ReNcell CX (cell line): ENCODE measurements around a stretch of chr10.

- PRO-cap: no peak
Observed at GRCh38 chr10:75528067-75529128, 97.0 kb downstream of the LRMDA start.

DNA sequence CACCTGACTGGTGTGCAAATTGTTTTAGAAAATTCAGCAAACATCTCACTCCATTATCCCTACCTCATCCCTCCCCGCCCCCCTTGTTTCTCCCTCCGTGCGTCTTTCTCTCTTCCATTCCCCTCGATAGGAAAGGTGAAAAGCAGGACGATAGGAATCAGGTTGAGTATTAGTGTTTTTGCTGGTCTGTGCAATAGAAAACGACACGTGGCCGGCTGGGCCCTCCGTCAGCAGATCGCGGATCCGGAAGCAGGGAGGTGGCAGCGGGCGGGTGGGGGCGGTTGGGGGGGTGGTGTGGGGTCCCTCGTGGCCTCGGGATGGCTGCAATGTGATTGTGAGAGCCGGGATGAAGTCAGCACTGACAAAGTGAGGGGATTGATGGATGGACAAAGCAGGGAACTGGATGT is 280.7 kb downstream of the LRMDA start:
- PRO-cap: no peak

DNA sequence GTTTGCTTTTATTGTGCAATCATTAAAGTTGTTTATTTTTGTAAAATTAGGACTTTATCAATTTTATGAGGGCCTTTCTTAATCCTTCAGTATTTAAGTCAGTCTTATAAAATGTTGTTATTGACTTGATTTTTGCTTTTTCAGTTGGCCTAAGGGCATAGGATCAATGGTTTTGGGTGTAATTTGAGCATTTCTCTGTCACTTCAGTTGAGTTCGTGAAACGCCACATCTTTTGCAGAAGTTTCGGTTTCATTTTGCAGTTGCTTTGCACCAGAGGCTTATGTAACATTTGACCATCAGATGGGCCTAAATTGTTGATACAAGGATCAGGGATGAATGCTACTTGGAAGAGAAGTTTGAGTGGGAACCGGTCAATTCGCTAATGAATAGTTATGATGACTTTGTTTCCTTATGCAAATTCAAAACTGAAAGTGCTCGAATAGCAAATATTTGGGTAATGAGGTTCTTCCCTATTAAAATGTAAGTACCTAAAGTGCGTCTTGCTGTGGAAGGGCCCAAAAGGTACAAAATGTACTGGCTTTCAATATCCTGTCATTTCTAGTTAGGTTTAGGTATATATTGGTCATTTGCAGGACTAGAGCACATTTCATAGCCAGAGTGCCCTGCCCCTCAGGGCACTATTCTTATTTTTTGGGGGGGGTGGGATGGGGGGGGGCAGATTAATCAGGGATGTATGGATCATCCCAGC is 340.9 kb downstream of the LRMDA start:
- PRO-cap: no peak

GRCh38 chr10:75788360-75788819 is 357.0 kb downstream of the LRMDA start:
- PRO-cap: no peak

DNA sequence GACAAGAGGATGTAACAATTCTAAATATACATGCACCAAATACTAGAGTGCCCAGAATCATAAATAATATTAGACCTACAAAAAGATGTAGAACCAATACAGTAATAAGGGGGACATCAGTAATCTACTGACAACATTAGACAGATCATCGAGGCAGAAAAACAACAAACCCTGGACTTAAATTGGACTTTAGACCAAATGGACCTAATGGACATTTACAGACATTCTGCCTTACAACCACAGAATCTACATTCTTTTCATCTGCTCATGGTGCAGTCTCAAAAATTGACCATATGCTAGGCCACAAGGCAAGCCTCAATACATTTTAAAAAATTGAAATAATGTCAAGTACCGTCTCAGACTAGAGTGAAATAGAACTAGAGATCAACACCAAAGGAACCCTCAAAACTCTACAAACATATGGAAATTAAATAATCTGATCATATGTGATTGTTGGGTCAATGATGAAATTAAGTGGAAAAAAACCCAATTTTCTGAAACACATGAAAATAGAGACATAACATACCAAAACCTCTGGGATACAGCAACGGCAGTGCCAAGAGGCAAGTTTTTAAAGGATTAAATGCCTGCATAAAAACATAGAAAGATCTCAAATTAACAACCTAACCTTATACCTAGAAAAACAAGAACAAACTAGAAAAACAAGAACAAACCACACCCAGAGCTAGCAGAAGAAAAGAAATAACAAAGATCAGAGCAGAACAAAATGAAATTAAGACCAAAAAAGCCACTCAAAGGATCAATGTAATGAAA is 388.7 kb downstream of the LRMDA start:
- PRO-cap: no peak

- PRO-cap: unidirectional peak, plus-strand start at chr10:76083278
Observed at GRCh38 chr10:76082982-76083453, 651.6 kb downstream of the LRMDA start.

- PRO-cap: no peak
Observed at GRCh38 chr10:76324315-76324712, 892.9 kb downstream of the LRMDA start.

DNA sequence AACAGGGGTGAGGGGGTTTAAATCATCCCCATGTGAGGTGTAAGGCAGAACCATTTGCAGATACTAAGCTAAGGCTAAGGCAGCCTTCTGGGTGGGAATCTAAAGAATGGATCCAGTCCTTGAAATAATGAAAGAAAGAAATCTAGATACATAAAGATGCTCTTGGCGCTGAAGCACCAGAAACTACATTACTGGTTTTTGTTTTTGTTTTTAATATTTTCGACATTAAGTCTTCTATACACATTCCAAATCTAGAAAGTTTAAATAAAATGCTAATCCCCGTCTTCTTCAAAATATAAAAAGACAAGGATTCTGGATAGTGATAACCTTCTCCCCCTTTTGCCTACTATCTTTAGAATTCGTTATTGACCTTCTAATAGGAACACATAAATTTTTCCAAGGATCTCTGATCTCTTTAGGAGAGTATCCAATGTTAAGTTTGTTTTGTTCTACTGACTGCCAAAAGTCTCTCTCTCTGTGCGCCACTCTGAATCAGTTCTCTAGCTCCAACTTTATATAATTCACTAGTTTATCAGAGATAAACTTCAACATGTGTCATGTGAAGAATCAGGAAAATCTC is 615.8 kb downstream of the KCNMA1 start:
- PRO-cap: no peak

DNA sequence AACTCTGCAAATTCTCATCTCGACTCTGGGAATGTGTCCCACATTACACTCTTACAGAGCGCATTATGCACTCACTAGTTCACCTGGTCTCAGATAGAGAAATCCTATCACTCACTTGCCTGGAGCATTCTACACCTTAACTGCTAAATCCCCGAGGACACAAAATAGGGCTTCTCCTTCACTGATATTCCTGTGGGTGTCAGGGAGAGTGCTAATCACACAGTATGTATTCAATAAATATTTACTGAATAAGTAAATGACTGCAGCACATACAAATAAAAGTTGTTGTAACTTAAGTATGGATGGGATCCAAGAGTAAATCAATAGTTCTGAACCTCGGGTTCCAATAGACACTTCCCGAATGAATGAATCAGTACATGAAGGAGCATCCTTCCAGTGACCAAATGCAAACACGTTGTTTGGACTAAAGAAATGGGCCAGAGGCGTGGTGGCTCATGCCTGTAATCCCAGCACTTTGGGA is 559.0 kb downstream of the KCNMA1 start:
- PRO-cap: no peak

- PRO-cap: no peak
Observed at GRCh38 chr10:77160488-77161209, 477.0 kb downstream of the KCNMA1 start.

- PRO-cap: no peak
Observed at GRCh38 chr10:77296476-77297182, 341.0 kb downstream of the KCNMA1 start.

GRCh38 chr10:77552101-77552636 is 85.4 kb downstream of the KCNMA1 start:
- PRO-cap: no peak

GRCh38 chr10:77554881-77555522 is 82.6 kb downstream of the KCNMA1 start:
- PRO-cap: no peak

- PRO-cap: no peak
Observed at GRCh38 chr10:77590911-77591275, 46.7 kb downstream of the KCNMA1 start.

DNA sequence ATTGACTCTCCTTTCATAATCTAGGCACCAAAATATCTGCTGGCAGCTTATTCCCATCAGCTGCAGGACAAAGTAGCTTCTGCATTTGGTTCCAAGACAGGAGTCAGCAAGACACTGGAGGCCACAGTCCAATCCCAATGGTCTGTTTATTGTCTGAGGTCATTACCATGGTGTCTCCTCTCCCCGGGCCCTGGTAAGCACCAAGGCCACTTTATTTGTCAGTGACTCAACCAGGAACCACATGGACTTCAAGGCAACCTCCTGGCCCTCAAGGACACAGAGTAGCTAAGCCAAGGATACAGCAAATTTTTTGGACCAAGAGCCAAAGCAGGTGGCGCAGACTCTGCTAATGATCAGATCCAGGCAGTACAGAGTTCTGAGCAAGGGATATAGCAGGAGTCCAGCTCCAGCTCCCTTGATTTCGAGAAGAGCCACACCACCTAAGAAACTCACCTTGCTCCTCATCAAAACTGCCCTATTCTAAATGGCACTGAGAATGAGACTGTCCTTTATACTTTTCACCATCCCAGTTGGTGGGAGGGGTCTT is 36.0 kb downstream of the KCNMA1 start:
- PRO-cap: no peak

- PRO-cap: no peak
Observed at GRCh38 chr10:77635333-77635828, 2.2 kb downstream of the KCNMA1 start.

- PRO-cap: no peak
Observed at GRCh38 chr10:77846666-77847497, 79.7 kb downstream of the DLG5 start.

GRCh38 chr10:77877607-77878894 is 48.5 kb downstream of the DLG5 start:
- PRO-cap: no peak

- PRO-cap: bidirectional peak, plus-strand start at chr10:77925703, minus-strand start at chr10:77925566; bidirectional peak, plus-strand start at chr10:77926026, minus-strand start at chr10:77925718
Observed at GRCh38 chr10:77925183-77925898, 1.2 kb downstream of the DLG5 start.

GRCh38 chr10:77989149-77989752 is 40.1 kb downstream of the POLR3A start:
- PRO-cap: no peak